Left lung (tissue), 1 donor: Measurements from ENCODE around the genes GATM, SECISBP2L and SLC27A2.

GRCh38 chr15:45131741-45132160 lies 2.0 kb downstream of the DUOX1 start:
- PRO-cap: bidirectional peak, plus-strand start at chr15:45131871, minus-strand start at chr15:45131636

GRCh38 chr15:45152190-45152926 lies 22.6 kb downstream of the DUOX1 start:
- PRO-cap: no peak

DNA sequence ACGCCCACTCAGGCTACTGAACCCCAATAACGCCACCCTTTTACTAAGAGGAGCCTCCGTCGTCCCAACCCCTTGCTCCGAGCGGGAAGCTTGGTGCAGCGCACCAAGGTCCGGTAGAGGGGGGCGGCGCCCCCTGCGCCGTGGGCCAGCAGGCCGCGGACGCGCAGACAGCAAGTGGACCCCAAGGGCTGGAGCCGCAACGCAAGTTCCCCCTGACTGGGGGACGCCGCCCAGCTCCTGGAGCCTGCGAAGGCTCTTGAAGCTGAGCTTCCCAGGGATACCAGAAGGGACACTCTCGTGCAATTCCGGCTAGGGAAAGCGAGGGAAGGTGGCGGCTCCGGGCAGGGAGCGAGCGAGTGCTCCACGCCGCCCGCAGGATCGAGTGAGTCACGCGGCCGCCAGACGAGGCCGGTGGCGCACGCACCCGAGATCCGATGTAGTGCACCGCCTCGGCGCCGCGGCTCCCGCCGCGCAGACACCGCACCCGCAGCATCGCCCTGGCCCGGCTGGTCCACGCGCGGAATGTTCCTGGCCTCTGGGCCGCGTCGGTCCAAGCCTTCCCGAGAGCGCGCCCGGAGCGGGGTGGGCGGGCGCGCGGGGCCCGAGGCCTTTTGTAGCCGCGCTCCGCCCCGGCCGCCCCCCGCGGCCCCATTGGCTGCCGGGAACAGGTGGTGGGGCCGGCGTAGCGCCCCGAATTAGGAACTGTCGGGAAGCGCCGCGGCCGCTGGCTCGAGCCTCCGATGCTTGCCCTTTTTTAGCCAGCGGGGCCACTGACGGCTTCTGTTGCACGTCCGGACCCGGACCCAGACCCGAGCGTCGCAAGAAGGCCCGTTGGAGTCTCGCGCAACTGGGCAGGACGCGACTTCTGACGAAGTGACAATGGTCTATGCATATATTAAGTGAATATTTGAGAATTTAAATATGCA lies at the start of gene GATM:
Gene GATM (minus strand): TSS at position 584 of the 926 bp plus-strand sequence.
- PRO-cap: bidirectional peak, plus-strand start at position 427 of the sequence, minus-strand start at position 384 of the sequence; bidirectional peak, plus-strand start at position 698 of the sequence, minus-strand start at position 584 of the sequence

- PRO-cap: no peak
Observed at GRCh38 chr15:45378887-45379439, 619 bp upstream of the GATM start.

DNA sequence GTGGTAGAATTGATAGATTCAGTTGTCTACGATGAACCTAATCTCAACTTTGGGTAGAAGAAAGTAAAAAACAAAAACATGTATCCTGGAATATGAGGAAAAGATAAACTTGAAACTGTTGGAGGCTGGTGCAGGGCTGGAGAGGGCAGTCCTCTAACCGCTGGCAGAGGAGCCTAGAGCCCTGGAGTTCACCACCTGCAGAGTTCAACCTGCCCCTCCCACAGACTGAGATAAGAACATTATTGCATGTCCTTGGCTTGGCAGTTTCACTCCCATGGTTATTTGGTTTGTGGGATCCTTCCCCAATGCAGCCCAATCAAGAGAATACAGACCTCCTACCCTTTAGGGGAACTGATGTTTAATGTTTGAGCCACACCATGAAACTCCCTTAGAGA lies 1.1 kb downstream of the C15orf48 start:
- PRO-cap: no peak

DNA sequence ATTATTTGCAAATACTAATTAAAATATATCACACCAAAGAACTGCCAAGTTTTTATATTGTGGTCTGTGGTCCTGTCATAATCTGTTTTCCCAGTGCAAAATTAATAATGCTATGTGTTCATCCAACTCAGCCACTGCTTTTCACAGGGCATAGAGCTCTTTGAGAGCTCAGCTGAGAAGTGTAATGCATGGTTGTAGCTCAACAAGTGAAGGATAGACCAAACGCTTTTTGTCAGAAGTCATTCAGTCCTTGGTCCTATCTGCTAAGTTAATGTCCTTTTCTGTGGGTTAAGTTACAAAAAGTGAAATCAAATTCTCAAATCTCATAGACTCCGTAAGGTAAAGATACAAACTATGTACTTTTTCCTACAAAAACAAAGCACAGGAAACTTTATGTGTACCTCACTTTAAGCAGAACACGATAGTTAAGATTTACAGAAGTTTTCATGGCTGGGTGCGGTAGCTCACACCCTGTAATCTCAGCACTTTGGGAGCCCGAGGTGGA lies 41.0 kb downstream of the SLC30A4 start:
- PRO-cap: no peak

GRCh38 chr15:45548855-45549396 lies 26.4 kb upstream of the SLC30A4 start:
- PRO-cap: no peak

DNA sequence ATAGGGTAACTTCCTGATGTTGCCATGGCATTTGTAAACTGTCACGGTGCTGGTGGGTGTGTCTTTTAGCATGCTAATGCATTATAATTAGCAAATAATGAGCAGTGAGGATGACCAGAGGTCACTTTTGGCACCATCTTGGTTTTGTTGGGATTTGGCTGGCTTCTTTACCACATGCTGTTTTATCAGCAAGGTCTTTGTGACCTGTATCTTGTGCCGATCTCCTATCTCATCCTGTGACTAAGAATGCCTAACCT lies 3.3 kb upstream of the BLOC1S6 start:
- PRO-cap: no peak

DNA sequence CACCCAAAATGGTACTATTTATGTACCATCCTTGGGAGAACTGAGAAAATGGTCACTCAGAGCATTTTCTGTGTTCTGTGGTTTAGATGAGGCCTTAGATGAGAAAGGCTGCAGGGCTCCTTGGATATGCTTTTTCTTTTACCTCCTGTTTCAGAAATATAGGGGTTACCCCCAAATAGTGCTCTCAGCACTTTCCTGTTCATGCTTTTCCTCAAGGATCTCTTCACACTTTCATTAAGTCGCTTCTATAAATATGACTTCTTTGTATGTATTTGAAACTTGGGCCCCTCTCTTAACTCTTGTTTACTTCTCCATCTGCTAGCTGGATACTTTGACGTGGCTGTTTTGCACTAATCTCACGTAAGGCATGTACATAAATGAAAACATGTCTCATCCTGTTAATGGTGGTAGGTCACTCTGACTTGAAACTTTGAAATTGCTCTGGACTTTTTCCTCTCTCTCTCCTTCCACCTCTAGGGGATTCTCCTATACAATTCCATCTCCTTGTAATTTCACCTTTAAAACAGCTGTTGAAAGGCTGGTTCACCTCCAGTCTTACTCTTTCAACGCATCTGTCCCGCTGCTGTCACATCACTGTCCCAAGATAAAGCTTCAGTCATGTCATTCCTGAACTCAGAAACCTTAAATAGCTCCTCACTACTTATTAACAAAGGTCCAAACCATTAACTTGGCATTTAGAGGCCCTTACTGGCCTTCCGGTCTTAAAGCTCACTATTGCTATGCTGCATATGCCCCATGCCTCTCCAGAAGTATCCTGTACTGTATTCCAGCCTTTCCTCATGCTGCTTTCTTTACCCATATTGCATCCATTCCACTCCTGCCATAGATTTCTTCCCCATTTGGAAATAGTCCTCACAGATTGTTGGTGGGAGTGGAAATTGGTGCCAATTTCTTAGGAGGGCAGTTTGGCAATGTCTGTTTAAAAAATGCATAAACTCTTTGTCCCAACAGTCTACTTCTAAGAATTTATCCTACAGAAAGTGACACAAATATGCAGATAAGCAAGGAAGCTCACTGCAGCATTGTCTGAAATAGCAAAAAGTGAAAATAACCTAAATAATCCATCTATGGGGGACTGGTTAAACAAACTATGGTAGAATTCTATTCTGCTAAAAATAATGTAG lies 1.2 kb downstream of the BLOC1S6 start:
- PRO-cap: no peak

- PRO-cap: no peak
Observed at GRCh38 chr15:47812466-47813012, 95.2 kb downstream of the SEMA6D start.

- PRO-cap: no peak
Observed at GRCh38 chr15:48515167-48515653, 130.3 kb downstream of the FBN1 start.

GRCh38 chr15:48559271-48559578 lies 86.3 kb downstream of the FBN1 start:
- PRO-cap: no peak

DNA sequence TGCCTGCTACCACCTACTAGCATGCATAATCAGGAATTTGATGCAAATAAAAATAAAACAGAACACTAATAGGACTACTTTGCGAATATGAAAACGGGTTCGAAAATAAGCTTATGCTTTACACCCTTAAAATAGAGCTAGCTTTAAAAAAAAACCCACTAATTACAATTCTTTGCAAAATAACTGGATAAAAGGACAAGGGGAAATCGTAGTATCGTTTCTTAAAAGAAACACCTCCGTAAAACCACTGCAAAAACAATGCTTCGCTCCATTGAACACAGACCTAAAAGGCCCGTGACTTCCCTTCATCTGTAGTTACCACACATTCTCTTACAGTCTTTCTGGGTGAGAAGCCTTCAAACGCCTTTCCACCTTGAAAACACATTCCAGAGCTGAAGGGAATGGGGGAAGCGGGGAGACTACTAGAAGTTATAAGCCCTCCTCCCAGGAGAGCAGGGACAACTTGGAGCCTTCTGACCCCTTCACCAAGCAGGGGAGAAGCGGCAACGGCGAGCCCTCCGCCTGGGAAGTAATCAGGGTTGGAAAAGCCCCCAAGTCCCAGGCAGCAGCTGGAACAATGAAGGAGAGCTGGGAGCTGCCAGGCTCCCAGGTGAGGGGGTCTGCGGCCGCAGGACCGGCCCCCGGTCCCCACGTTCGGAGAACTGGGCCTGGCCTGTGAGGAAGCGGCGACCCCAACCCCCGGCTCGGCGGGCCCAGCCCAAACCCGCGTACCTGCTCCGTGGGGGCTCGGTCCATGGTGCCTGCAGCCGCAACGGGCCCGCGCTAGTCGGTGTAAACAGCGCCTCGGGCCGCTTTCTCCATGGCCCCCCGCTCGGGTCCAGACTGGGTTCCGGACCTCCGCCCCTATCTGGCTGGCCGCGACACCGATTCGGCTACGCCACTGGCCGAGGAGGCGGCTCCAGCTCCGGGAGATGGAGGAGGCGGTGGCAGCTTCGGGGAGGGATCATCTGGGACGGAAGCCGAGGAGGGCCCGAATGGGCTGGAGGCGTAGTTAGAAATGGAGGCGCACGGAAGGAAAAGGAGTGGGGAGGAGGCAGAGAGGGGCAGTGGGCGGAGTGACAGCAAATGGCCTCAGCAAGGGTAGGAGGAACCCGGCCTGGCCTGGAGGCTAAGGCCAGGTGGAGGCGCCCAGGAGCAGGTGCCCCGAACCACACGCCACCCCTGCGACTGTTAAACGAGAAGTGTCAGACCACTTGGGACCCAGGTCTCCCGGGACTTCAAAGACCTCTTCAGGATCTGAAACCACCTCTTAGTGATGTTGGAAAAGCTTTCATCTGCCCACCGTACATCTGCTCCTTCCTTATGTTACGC lies at the start of gene SECISBP2L:
Gene SECISBP2L (minus strand): TSS at position 903 of the 1,332 bp plus-strand sequence.
- PRO-cap: bidirectional peak, plus-strand start at position 1,132 of the sequence, minus-strand start at position 842 of the sequence

GRCh38 chr15:49438810-49439610 lies 16.0 kb downstream of the FGF7 start:
- PRO-cap: no peak

- PRO-cap: no peak
Observed at GRCh38 chr15:50003433-50004413, 115.3 kb downstream of the ATP8B4 start.

DNA sequence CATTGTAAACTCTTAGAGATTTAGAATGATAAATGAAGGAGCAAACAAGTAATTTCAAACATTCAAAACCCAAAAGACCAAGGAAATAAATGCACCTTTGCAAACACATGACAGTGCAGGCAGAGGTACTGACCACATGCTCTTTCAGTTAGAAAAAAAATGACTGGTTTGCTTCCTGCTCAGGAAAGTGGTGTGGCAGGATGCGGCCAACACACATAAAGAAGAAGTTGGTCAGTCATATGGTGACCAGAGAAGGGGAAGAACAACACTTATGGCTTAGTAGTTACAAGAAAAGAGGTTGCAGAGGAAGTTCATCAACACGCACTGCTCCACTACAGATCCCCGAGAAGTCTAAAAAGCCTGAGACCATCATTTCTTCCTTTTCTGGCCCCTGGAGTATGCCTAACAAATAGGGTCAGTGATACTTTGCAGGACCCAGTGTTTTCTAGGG lies 11.4 kb downstream of the ATP8B4 start:
- PRO-cap: unidirectional peak, plus-strand start at position 245 of the sequence; unidirectional peak, plus-strand start at position 282 of the sequence

- PRO-cap: no peak
Observed at GRCh38 chr15:50128465-50128761, 9.4 kb upstream of the ATP8B4 start.

DNA sequence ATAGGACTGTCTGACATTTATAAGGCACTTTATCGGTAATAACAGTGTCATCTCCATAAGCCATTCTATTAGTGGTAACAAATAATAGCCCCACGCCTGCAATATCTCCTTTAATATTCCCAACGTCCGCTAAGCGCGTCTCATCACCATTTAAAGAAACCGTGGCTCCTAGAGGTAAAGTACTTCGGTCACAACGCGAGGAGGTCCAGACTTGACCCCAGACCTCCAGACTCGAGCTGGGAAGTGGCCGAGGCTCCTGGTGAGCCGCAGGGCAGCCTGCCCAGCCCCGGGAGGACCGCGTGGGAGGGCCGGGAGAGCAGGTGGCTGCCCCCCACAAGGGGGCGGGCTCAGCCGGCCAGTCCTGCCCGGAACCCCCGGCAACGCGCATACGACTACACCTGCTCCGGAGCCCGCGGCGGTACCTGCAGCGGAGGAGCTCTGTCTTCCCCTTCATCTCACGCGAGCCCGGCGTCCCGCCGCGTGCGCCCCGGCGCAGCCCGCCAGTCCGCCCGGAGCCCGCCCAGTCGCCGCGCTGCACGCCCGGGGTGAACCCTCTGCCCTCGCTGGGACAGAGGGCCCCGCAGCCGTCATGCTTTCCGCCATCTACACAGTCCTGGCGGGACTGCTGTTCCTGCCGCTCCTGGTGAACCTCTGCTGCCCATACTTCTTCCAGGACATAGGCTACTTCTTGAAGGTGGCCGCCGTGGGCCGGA lies at the start of gene SLC27A2:
Gene SLC27A2 (plus strand): TSS at position 358 of the 713 bp plus-strand sequence.
- PRO-cap: no peak

- PRO-cap: no peak
Observed at GRCh38 chr15:50227033-50227588, 38.4 kb downstream of the HDC start.

DNA sequence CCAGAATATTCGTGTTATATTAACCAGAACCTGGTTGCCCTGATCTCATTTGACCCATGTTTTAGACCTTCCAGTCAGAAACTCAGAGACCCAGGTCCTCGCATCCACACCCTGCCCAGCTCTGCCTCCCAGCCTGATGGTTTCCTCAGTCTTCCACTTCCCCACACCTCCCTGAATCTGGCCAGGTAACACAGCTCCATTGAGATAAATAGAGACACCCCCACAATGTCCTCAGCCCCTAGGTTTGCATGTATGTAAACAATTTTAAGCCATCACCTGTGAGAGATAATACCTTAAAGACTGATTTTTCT lies 27.1 kb downstream of the HDC start:
- PRO-cap: no peak